Diencephalon (tissue), 2 donors: ENCODE measurements around a stretch of chr2.

DNA sequence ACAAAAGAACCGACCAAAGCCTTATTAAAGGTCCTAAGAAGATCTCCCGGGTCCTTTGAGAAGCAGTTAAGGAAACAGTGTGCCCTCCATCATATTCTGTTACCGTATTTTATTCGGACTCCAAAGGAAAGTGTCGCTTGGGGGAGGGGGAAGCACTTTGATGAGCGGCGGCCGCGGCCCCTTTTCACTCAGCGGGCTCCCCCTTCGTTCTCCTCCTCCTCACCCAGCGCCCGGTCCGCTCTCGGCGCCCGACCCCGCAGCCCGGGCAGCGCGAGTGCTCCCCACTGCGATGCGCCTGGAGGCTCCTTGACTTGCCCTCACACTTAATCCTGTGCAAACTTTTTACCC, 1.4 kb upstream of the OTX1 start:
- RAMPAGE, long total RNA: no peak

- RAMPAGE, long total RNA: no peak
Observed at GRCh38 chr2:63590483-63591552, 2.1 kb downstream of the MDH1 start.

GRCh38 chr2:63676065-63676538, 87.3 kb downstream of the MDH1 start:
- RAMPAGE, long total RNA: no peak

GRCh38 chr2:63810905-63811418, 30.7 kb upstream of the UGP2 start:
- RAMPAGE, long total RNA: no peak

DNA sequence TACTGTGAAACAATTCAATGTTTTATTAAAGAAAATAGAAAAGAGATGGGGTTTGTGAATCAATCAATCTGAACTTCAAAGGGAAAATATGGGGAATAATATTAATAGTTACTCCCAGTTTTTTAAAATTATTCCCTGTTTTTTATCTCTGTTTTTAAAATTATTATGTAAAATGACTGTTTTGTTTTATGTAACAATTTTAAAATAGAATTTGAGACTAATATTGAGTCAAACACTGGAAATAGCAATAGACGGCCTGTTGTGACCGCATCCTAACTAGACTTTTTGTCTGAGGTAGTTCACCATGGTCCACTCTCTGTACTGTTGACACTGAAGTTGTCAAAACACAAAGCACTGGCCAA, 19.7 kb upstream of the UGP2 start:
- RAMPAGE, long total RNA: no peak

GRCh38 chr2:63842031-63842853, 546 bp downstream of the UGP2 start:
- RAMPAGE, long total RNA: no peak

- RAMPAGE, long total RNA: no peak
Observed at GRCh38 chr2:64012521-64013211, 6.6 kb downstream of the VPS54 start.

- RAMPAGE, long total RNA: no peak
Observed at GRCh38 chr2:64115409-64116264, 28.6 kb downstream of the PELI1 start.

- RAMPAGE, long total RNA: no peak
Observed at GRCh38 chr2:64140536-64141026, 3.6 kb downstream of the PELI1 start.

DNA sequence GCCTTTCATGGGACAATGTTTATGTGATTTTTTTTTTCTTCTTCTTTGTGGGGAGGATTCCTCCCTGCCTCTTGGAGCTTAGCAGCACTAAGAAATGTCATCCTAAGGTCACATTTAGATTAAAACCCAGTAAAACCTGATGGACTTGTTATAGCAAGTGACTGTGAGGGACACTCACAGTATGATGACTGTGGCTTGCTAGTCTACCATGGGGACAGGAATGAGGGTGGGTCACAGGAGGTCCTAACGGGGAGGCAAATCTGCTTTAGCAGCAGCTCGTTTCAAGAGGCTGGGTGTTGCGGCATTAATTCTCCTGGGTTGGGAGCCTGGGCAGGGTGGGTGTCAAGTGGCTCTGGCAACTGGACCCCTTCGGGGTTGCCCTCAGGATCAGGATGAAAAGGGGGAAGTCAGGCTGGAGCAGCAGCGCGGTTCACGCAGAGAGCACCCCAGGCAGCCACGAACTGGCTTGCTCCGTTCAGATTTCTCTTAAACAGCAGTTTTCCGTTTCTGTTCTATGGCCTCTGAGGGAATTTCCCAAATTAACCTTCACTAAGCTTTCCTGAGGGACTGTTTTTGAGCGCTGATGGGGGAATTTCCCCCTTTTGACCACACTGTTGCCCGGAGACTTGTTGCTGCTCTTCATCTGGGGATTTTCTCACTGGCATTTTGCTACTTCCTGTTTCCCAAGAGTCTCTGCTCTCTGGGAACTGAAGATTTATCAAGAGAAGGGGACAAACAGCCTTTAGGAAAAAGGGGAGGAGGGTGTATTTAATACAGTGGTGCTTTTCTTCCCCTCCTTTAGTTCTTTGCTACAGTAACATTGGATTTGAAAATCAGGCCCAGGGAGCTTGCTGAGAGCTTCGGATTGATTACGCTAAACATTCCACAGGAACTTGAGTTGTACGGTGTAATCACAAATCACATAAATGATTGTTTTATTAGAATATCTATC, 59.9 kb upstream of the PELI1 start:
- RAMPAGE, long total RNA: no peak

- RAMPAGE, long total RNA: no peak
Observed at GRCh38 chr2:64213872-64214788, 69.9 kb upstream of the PELI1 start.

DNA sequence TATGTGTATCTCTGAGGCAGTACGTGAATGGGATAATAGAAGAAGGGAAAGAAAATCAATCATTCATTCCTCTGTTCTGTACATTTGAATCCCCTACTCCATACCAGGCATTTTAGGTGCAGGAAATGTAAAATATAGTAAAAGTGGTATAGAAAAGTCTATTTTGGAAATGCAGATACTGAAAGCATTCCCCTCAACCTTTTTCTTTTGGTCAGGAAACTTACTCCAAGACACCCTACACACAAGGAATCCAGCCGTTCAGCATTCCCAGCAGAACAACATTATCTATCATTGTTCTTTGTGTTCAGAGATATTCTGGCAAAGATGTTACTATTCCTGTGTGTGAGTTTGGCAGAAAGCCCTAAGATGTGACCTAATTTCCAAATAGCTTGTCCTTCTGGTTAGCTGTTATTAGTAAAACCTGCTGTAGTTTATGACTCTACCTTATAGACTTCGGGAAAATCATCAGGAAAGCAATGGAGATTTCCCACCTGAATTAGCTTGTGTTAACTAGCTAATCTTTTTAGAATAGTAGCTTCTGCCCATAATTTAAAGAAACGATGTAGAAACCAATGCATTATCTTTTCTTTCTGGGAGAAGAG, 78.1 kb upstream of the PELI1 start:
- RAMPAGE, long total RNA: no peak

- RAMPAGE, long total RNA: no peak
Observed at GRCh38 chr2:64283327-64284292, 139.4 kb upstream of the PELI1 start.

DNA sequence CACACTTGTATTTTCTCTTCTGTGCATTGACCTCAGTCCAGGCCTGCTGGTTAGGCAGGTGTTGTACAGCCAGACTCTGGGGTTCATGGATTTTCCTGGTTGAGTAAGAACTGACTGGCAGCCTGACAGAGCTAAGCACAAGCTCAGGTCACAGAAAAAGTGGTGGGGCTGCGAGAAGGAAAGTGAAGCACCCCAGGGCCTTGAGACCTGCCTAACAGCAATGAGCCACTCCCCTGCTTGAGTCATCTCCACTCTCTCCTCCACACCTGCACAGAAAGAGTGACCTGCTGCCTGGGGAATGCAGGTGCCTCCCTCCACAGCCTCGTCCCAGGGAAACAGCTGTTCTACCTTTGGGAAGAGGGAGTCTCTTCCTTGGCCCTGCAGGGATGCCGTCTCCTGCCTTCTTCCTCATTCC, 91.4 kb upstream of the LGALSL start:
- RAMPAGE, long total RNA: no peak

DNA sequence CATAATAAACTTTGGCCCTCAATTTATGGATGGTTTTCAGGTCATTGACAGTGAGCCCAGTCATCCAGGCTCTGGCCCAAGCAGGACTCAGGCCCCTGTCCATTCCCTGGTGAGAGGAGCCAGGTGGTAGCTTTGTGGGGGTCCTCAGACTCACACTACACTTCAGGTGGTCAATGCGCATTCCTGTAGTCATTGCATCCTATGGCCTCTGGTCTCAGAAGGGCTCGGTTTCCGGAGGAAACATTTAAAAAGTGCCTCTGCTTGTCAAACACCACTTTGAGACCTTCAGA, 20.2 kb downstream of the LGALSL start:
- RAMPAGE, long total RNA: no peak

DNA sequence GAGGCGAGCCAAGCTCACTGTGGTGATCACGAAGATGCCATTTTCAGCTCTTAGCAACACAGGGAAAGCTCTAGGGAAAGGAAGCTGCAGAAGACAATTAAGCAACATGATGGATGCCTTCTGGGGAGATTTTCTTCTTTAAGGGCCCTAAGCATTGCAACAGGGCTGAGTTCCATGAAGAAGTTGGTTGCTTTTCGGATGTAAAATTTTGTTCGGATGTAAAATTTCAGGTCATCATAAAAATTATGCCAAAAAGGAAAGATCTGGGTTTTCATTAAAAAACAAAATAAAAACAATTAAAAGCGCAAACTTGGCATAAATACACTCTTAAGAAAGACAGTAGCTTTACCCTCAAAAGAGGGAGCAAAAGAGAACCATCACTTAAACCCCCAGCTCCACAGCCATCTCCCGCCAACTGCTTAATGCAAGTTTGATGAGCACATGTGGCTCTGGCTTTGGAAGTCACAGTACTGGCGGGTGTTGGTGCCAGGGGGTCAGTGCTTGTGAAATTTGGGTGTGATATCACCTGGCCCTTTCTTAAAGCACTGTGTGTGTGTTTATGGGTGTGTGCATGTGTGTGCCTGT, 19.1 kb downstream of the SERTAD2 start:
- RAMPAGE, long total RNA: no peak

- RAMPAGE, long total RNA: no peak
Observed at GRCh38 chr2:64644098-64645449, 9.1 kb downstream of the SERTAD2 start.

DNA sequence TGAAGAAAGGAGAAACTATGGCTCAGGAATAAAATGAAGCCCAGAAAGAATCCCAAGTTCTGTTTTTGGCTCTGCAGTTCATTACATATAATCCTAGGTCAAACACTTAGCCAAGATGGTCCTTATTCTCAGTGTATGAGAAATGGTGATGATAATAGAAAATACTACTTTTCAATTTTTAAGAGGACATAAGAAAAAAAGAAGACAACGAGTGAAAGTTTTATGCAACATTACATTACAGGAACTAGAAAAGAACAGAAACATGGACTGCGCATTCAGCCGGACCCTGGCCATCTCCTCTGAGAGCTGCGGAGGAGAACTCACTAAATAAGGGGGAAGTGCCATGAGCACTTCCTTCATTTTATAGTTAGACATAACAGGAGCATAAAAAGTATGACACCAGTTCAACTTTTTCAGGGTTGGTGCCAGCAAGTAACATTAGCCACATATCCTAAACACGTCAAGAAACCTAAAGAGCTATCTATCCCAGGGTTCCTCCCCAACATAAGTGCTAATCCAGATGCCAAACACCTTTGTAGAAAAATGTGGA, 78.0 kb upstream of the SERTAD2 start:
- RAMPAGE, long total RNA: no peak

DNA sequence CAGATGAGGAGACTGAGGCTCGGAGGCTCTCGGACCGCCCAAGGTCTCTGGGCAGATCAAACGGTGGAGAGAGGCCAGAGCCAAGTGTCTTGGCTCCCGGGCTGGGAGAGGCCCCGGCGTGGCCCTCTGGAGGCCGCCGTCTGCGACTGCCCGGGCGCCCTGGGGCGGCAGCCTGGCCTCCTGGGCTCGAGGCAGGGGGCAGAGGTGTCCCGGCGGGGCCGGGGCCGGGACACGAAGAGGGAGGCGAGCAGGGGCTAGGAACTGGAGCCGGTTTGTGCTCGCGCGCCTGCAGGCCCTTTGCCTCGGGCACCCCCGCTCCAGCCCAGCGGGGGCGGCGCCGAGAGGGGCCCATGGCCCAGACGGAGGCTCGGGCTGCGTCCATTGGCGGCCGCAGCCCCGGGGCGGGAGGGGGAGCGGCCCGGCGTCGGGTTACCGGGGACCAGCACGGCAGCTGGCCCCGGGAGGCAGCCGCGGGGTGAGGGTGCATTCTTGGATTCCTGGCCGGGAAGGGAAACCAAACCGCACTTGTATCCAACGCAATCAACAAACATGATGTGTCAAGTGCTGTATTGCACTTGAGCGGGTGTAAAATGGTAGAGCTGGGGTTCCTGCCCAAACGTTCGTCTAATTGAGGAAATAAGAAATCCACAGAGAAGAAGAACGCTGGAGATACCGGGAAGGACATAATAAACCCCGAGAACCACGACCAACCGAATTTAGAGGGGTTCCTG, 129.5 kb upstream of the SLC1A4 start:
- RAMPAGE, long total RNA: no peak

DNA sequence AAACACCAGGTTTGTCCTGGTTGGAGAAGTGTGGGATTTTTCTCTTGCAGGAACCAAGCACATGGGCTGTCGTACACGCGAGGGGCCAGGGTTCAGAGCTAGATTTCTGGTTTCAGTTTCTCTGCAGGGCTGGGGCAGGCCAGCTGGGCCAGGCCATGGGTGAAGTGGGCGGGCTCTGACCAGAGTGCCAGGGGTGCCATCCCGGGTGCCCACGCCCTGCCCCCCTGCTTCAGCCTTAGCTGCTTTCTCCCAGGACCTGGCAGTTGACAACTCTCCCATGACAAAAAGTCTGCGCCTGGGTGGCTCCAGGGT, 51.3 kb upstream of the SLC1A4 start:
- RAMPAGE, long total RNA: no peak